A549 (cell line): Measurements from ENCODE around the genes ALPP and NGEF.

DNA sequence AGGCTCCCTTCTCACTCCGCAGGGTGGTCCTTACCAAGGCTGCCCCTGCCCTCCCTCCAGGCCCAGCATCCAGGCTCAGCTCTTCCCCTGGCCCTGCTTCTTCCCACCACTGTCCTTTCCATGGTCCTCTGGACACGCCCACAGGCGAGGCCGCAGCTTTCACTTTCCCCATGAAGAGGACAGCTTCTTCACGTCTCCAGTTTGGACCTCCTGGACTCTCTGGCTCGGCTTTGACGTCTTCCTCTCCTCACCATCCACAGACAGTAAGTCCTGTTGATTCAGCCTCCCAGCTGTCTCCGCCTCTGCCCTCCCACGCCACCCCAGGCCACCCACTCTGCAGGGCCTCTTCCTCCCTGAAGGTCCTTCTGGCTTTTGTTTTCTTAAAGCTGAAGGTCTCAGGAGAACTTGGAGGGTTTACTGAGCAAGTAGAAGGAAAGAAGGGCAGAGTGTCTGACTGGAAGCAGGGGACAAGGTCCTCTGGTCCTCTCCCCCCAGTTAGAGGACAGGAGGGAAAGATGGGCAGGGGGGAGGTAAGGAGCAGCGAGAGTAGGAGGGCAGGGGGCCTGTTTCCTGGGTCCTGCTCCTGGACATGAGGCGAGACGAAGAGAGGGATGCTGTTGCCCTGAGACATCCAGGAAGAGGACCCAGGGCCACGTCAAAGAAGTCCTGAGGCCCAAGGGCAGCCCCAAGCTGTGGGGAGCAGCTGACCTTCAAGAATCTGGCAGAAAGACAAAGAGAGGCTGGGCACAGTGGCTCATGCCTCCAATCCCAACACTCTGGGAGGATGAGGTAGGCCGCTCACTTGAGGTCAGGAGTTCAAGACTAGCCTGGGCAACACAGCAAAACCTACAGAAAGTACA lies 24.7 kb upstream of the NMUR1 start:
- PRO-cap: no peak
CAGE:
- cytosol, long polyA plus RNA: no peak
- long polyA plus RNA: no peak
- nucleus, long polyA plus RNA: no peak

DNA sequence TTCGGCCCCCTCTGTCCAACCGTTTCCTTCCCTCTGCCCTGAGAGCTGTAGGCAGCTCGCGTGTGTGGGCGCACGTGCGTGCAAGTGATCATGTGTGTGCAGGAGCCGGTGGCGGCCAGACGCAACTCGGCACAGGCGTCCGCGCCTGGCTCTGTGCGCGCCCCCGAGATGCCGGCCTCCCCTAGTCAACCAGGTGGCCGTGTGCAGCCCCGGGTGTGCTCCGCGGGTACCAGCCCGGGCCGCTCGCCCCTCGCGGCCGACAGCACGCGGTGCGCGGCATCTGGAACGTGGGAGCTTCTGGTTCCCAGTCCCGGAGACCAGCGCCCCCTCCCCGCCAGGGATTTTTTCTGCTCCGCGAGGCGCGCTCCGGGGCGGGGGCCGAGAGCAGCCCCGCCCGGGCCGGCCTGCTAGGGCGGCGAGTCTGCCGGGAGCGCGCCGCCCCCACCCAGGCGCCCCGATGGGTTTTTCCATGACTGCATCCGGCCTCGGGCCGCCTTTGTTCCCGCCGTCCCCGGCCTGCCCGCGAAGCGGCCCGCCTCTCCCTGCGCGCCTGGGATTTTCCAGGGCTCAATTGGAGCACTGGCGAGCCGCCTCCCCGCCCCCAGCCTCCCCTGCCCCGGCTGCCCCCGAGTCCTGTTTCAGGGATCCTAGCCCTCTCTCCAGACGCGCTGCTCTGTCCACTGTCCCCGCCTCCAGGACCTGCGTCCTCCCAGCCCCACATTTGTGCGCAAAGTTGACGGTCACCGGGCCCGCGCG lies 21.4 kb downstream of the TEX44 start:
- PRO-cap: bidirectional peak, plus-strand start at position 377 of the sequence, minus-strand start at position 247 of the sequence
CAGE:
- cytosol, long polyA plus RNA: no peak
- long polyA plus RNA: no peak
- nucleus, long polyA plus RNA: no peak

DNA sequence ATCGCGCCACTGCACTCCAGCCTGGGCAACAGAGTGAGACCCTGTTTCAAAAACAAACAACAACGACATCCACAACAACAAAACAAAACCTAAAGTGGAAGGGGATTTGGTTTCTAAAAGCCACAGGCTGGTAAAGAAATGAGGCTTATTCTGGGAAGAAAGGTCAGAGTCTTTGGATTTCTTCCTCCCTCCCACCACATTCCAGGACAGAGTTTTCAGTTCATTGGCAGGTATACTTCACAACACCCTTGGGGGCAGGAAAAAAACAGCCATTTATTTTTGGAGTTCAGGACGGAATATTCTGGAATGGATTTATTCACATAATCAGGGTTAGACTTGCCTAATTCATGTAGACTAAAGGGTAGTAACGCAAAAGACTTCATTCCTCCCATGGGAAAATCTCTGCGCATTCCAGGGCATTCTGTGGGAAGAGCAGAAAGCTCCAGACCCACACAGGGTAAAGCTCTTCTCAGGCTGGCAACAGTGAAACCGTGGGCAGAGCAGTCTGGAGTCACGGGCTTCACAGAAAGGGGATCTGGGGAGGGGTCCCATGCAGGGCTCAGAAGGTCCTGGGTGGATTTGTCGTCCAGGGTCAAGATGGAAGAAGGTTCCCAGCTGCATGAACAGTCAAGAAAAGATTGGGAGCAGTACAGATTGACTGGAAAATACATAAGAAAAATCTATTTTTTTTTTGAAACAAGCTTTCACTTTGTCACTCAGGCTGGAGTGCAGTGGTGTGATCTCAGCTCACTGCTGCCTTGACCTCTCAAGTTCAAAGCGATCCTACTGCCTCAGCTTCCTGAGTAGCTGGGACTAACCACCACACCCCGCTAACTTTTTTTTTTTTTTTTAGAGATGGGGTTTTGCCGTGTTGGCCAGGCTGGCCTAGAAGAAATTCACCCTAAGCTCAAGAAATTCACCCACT lies 35.2 kb downstream of the TEX44 start:
- PRO-cap: no peak
CAGE:
- cytosol, long polyA plus RNA: no peak
- long polyA plus RNA: no peak
- nucleus, long polyA plus RNA: no peak

GRCh38 chr2:231632718-231633521 lies 40.3 kb downstream of the TEX44 start:
- PRO-cap: no peak
CAGE:
- cytosol, long polyA plus RNA: no peak
- long polyA plus RNA: no peak
- nucleus, long polyA plus RNA: no peak

DNA sequence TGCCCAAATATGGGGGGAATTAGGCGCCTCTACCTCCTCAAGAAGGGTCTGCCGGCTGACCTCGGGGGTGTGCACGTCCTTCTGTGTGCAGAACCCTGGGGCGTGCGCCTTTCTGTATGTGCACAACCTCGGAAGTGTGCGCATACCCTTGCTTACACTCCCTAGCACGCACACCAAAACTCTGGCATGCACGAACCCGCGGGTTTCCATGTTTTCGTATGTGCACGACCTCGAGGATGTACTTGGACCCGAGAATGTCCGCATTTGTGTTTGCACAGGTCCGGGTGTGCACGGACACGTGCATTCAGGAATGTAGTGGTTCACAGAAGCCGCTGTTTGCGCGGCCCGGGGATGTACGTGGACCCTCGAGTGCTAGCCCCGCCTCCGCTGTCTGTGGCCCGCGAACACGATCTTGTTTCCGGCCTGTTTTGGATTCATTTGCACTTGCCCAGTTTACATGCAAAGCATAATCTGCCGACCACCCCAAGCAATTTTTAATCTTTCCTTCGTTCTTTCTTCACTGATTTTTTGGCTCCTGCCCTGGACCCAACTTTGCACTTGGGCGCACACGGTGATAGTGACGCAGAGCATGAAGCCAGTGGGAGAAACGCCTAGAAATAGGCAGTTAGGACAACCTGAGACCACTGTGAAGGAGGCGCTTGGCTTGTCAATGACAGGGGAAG lies 45.5 kb upstream of the PTMA start:
- PRO-cap: no peak
CAGE:
- cytosol, long polyA plus RNA: no peak
- long polyA plus RNA: no peak
- nucleus, long polyA plus RNA: no peak

GRCh38 chr2:231707216-231707947 lies 943 bp upstream of the PTMA start:
- PRO-cap: bidirectional peak, plus-strand start at chr2:231707555, minus-strand start at chr2:231707544; bidirectional peak, plus-strand start at chr2:231707639, minus-strand start at chr2:231707644
CAGE:
- cytosol, long polyA plus RNA: no peak
- long polyA plus RNA: no peak
- nucleus, long polyA plus RNA: no peak

- PRO-cap: no peak
CAGE:
- cytosol, long polyA plus RNA: no peak
- long polyA plus RNA: no peak
- nucleus, long polyA plus RNA: no peak
These were observed 2.5 kb downstream of the PTMA start for GRCh38 chr2:231710889-231711128.

DNA sequence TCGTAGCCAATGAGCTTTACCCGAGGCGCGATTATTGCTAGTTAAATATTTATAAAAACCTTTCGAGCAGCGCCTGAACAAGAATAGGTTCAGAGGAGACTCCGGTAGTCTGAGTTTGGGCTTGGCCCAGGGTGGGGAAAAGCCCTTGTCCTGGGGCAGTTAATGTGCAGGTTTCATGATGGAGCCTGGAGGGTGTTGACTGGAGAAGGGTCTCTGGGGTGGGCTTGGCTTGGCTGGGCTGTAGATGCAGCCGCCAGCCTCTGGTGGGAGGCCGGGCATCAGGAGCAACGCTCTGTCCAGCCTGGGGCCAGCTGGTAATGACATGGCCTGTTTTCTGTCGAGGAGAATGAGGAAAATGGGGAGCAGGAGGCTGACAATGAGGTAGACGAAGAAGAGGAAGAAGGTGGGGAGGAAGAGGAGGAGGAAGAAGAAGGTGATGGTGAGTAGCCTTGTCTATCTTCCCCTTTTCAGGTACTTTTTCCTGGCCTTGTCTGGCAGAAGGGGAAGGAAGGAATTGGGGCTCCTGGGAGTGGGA lies 3.3 kb downstream of the PTMA start:
- PRO-cap: no peak
CAGE:
- cytosol, long polyA plus RNA: no peak
- long polyA plus RNA: start-site peak on the plus strand centred at position 372 of the sequence, 27 bp wide, 337 and 287 reads in 2 replicates
- nucleus, long polyA plus RNA: no peak

- PRO-cap: no peak
CAGE:
- cytosol, long polyA plus RNA: no peak
- long polyA plus RNA: no peak
- nucleus, long polyA plus RNA: no peak
These were observed 866 bp upstream of the PDE6D start for GRCh38 chr2:231781974-231782321.

GRCh38 chr2:232014631-232015028 lies 53.1 kb downstream of the DIS3L2 start:
- PRO-cap: no peak
CAGE:
- cytosol, long polyA plus RNA: no peak
- long polyA plus RNA: no peak
- nucleus, long polyA plus RNA: no peak

DNA sequence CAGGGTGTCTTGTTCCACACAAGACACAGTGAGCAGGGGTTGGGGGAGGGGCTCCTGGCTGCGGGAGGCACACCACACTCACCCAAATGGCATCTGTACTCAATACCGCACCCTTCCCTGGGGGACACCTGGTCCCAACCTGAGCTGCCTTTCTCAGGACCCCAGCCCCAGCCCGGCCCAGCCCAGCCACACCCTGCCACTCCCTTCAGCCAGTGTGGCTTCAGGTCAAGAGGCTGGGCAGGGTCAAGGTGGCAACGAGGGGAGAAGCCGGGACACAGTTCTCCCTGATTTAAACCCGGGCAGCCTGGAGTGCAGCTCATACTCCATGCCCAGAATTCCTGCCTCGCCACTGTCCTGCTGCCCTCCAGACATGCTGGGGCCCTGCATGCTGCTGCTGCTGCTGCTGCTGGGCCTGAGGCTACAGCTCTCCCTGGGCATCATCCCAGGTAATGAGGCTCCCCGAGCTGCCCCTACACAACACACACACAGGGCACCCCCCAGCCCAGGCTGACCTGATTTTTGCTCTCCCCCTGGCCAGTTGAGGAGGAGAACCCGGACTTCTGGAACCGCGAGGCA lies at the start of gene ALPP:
Gene ALPP (plus strand): TSS at position 319 of the 576 bp plus-strand sequence.
- PRO-cap: no peak
CAGE:
- cytosol, long polyA plus RNA: no peak
- long polyA plus RNA: no peak
- nucleus, long polyA plus RNA: no peak

DNA sequence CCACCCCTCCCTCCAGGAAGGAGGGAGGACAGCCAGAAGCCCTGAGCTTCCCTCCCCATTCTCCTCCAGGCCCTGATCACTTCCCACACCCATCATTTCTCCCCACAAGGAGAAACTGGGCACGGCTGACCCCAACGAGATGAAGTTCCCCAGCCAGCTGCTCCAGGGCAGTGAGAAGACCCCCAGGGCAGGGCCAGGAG lies 12.9 kb upstream of the ECEL1 start:
- PRO-cap: no peak
CAGE:
- cytosol, long polyA plus RNA: no peak
- long polyA plus RNA: no peak
- nucleus, long polyA plus RNA: no peak

DNA sequence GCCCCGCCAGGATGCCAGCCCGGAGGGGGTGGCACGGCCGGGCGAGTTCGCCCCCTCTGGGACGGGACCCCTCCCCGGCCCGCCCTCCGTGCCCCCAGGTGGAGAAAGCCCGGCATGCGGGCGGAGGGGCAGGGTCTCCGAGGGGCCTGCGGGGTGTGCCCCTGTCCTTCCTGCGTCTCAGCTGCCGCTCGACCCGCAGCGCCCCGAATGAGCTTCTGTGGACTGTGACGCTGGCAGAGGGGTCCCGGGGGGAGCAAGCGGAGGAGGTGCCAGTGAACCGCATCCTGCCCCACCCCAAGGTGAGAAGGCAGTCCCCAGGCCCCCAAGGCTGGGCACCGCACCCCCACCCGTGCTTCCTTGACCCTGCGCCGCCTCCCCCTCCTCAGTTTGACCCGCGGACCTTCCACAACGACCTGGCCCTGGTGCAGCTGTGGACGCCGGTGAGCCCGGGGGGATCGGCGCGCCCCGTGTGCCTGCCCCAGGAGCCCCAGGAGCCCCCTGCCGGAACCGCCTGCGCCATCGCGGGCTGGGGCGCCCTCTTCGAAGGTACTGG lies 2.2 kb downstream of the PRSS56 start:
- PRO-cap: no peak
CAGE:
- cytosol, long polyA plus RNA: no peak
- long polyA plus RNA: no peak
- nucleus, long polyA plus RNA: no peak

- PRO-cap: no peak
CAGE:
- cytosol, long polyA plus RNA: no peak
- long polyA plus RNA: no peak
- nucleus, long polyA plus RNA: no peak
These were observed 1.8 kb upstream of the CHRND start for GRCh38 chr2:232524088-232524674.

- PRO-cap: no peak
CAGE:
- cytosol, long polyA plus RNA: no peak
- long polyA plus RNA: no peak
- nucleus, long polyA plus RNA: no peak
These were observed 5.9 kb downstream of the EIF4E2 start for GRCh38 chr2:232556226-232556981.

- PRO-cap: no peak
CAGE:
- cytosol, long polyA plus RNA: no peak
- long polyA plus RNA: no peak
- nucleus, long polyA plus RNA: no peak
These were observed 1.2 kb downstream of the EFHD1 start for GRCh38 chr2:232634399-232635276.

- PRO-cap: no peak
CAGE:
- cytosol, long polyA plus RNA: no peak
- long polyA plus RNA: no peak
- nucleus, long polyA plus RNA: no peak
These were observed 16.5 kb upstream of the KCNJ13 start for GRCh38 chr2:232792731-232793459.

GRCh38 chr2:232900983-232901842 lies 31.1 kb downstream of the SNORC start:
- PRO-cap: no peak
CAGE:
- cytosol, long polyA plus RNA: no peak
- long polyA plus RNA: no peak
- nucleus, long polyA plus RNA: no peak

- PRO-cap: no peak
CAGE:
- cytosol, long polyA plus RNA: no peak
- long polyA plus RNA: start-site peak on the minus strand at chr2:233013209-233013272, 16 and 9 reads in 2 replicates
- nucleus, long polyA plus RNA: no peak
These were observed at the start of gene NGEF for GRCh38 chr2:233013029-233013465. NGEF (minus strand) TSS chr2:233013256.

- PRO-cap: no peak
CAGE:
- cytosol, long polyA plus RNA: no peak
- long polyA plus RNA: no peak
- nucleus, long polyA plus RNA: no peak
These were observed 28.8 kb downstream of the INPP5D start for GRCh38 chr2:233088913-233089360.